ENCODE measurements around a stretch of chr14.

GRCh38 chr14:89290810-89291189, 126.2 kb downstream of the FOXN3 start:
- PRO-cap, 2 experiments: no peak in any of the 2 experiments

GRCh38 chr14:89293391-89293817, 123.6 kb downstream of the FOXN3 start:
- PRO-cap, 2 experiments: no peak in any of the 2 experiments

DNA sequence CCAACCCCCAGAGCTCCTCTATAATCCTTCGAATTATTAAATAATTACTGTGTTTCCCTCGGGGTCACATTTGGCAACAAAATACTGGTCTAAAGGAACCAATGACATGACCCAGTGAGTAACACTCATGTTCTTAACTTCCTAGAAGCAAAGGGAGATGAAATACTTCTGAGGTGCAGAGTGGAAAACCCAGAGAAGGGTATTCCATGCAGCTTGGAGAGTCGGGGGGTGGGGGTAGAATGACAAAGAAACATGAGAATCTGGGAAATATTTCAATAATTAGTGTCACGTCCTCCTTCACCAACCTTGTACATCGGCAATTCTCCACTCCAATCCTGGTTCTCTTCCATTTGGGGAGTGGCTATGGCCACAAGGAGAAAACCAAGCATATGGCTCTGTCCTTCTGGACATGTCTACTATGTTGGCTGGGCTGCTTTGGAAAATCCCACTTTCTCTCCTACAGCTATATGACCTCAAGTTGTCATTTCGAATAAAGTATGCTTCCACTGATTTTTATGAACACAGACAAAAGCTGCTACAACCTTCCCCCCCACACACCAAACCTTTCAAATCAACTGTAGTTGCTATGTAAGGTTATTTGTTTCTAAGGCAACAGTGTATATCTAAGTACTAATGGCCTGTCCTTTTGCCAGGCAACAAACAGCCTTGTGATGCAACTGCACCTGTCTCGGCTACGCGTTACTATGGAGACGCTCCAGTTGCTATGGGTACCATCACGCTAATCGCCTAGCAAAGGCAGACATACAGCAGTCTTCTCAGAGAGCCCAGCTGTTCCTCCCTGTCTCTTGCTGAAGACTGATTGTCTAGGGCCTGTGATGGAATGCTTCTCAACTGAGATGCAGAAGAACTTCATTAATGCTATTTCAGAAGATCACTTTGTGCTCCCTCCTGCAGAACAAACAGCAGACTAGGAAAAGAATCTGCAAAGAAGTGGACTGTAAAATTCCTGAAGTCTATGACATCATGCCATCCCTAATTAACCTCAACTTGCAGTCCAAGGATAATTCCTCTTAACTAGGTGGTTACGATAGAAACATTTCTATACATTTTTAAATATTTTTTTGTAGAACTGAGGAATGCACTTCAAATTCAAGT, 67.8 kb downstream of the FOXN3 start:
- PRO-cap, 2 experiments: no peak in any of the 2 experiments

GRCh38 chr14:89493161-89493463, 76.1 kb upstream of the FOXN3 start:
- PRO-cap, 2 experiments: no peak in any of the 2 experiments

DNA sequence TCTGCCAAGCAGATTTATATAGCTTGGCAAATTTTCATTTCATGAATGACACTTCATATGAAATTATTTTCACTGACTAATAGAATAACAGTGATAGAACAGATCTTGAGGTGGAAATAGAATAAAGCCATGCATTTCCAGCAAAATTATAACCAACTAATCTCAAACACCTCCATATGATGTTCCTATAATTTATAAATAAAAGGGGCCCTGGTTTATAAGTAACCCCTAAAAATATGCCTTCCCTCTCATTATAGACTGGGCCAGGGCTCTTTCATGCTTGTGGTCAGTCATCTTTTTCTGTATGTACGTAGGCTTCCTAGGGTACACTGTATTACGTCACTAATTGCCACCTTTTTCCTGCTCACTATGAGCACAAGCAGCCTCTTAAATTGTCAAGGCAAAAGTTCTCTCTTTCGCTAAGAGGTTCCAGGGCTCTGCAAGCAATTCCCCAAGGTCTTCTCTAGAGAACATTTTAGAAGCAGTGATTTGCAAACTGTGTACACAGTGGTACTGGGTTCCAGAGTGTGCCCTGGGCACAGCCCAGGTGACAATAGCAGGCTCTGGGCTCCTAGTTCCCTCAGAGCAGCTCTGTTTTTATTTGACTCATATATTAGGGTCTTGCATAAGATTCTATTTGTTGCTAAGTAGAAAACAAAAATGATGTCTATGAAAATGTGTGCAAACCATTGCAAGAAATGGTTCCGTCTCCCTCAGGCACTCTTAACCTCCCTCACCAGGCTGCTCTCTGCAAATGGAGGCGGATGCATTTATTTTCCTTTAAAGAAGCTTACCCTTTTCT, 197.3 kb upstream of the FOXN3 start:
- PRO-cap, 2 experiments: no peak in any of the 2 experiments

DNA sequence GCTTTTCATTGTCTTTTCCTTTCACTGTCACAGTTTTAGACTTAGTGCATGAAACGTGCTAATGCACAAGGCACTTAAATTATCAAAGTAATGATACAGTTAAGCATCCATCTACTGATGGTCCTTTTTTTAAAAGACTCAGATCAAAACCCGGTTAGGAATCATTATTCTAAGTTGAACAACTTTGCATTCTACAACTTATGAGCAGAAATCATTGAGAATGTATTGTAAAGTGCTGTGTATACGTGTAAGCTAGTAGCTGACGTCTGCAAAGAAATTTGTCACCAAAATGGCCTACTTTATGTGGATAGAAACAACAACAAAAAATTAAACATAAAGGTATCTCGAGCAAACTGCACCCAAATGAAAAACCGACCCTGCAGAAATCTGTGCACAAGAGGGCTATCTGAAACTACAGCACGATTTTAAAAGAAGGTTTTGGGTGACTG, 200.4 kb upstream of the FOXN3 start:
- PRO-cap, 2 experiments: no peak in any of the 2 experiments

GRCh38 chr14:90278657-90278987, 22.3 kb downstream of the PSMC1 start:
- PRO-cap, 2 experiments: no peak in any of the 2 experiments

DNA sequence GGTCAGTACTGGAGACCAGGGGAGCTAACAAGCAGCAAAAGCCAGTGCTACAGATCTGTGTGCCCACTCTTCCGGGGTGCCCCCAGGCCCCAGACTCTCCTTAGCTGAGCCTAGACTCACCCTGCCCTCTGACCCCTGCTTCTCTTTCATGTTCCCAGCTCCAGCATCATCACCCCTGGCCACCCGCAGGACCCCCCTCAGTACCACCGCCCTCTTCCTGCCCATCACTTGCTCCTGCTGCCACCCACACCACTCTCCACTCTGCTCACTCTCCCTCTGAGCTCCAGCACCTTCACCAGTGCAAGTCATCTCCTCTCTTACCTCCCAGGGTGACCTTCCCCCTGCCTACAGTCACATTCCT, 105.0 kb downstream of the CALM1 start:
- PRO-cap, 2 experiments: no peak in any of the 2 experiments

DNA sequence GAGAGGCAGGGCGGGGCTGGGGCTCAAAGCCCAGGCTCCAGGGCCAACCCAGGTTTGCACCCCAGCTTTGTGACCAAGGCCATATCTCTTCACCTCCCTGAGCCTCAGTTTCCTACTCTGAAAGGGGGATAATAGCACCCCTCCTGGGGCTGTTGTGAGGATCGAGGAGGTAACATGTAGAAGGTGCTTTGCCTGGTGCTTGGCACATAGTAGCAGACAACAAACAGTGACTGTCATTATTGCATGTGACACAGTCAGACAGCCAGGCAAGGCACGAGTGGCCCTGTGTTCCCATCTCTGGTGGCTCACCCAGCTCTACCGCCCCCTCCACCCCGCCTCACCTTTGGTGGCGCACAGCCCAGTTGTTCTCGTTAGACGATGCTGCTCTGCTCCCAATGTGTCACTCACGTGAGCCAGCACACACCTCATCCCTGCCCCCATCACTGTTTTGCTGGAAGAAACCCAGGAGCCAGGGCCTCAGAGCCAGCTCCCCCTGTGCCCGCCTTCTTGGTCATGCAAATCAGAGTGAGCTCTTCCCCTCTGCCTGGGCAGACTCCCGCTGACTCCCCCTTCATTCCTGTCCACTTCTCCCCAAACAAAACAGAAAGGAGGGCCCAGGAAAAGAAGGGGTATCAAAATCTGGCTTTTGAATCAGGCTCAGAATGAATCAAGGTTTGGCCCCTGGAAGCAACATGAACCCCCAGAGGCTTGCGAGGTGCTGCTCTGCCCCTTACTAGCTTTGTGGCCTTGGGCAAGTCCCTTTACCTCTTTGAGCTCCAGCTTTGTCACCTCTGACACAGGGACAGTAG, 113.4 kb downstream of the CALM1 start:
- PRO-cap, 2 experiments: no peak in any of the 2 experiments

DNA sequence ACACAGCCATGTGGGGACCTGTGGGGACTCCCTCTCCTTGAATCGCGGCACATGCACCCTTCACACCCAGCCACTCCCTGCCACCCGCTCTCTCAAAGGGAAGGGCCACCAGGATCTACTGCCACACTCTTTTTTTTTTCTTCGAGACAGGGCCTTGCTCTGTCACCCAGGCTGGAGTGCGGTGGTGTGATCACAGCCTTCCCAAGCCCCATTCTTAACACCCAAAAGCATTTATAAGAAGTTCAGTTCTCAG, 120.8 kb downstream of the CALM1 start:
- PRO-cap, 2 experiments: no peak in any of the 2 experiments

DNA sequence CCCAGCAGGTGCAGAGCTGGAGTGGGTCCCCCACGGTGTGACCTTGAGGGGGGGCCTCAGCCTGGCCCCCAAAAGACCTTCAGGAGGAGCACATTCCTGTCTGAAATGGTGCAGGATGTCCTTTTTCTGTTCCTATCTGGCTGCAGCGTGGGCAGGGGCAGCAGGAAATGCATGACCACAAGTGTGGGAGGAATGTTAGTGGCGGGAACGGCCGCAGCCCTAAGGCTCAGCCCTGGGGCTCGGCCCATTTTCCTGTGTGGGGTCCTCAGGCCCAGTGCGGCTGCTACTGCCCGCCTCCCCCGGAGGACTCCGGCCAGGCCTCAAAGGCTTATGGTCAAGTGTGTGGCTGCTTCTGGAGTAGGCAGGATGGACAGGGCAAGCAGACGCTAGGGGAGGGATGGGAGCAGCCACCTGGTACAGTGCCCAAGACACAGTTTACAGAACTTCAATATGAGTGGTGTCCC, 137.3 kb downstream of the CALM1 start:
- PRO-cap, 2 experiments: no peak in any of the 2 experiments

GRCh38 chr14:90613332-90614096, 202.7 kb downstream of the TTC7B start:
- PRO-cap, 2 experiments: no peak in any of the 2 experiments

DNA sequence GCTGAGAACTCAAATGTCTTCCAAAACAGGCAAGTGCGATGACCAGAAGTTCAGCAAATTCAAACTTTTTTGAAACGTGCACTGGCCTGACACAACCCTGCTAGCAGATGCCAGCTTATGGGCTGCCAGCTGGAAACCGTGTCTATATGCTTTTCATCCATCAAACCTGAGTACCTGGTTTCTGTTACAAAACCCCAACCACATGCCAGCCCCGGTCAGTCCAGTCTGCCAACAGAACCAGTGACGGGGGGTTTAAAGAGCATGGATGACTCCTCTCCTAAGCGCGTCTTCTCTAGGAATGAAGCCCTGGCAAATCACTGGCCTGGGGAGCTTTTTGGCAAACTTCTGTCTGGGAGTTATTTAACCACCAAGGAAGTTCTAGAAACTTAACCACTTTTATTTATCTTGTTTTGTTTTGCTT, 189.6 kb downstream of the TTC7B start:
- PRO-cap, 2 experiments: peak in 1 of 2 experiments; most common minus-strand start position 117 of the sequence (in 1)

DNA sequence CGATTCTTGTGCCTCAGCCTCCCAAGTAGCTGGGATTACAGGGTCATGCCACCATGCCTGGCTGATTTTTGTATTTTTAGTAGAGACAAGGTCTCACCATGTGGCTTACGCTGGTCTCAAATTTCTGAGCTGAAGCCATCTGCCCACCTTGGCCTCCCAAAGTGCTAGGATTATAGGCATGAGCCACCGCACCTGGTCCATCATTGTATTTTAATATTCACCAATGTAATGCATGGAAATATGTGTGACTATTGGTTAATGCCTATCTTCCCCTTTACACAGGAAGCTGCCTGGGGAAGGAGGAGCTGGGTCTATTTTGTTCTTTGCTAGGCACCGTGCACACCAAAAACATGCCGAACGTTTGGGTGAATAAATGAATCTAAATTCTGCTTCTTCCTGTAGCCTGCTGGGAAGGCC, 5.2 kb upstream of the GPR68 start:
- PRO-cap, 2 experiments: no peak in any of the 2 experiments

DNA sequence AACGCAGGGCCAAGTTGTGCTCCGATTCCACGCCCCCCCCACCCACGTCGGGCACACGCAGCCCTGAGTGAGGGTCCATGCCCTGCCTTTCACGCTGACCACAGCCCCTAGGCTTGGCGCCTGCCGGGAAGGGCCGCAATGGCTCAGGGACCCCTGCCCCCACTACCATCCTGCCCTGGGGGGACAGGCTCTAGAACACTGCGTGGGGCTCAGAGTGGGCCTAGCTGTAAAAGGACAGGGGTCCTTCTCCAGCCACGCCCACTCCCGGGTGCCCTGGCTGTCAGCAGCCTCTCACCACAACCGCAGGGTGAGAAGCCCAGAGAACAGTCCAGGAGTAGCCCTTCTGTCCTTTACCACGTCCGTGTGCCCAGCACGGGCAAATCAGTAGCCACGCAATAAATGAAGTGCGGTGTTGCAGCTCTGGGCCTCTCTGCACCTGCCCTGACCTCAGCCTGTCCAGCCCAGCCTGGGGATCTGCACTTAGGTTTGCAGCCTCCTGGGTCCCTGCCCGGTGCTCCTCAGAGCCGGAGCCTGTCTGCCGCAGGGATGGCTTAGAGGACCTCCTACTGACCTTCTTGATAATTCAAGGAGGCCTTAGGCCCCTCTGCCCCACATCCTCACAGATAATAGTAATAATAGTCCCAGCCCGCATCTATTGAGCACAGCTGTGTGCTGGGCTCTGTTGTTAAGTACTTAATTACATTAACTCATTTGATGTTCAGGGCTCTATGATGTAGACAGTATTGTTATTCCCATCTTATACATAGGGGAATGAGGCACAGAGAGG, 9.5 kb upstream of the GPR68 start:
- PRO-cap, 2 experiments: no peak in any of the 2 experiments

GRCh38 chr14:91269087-91269825, 24.8 kb upstream of the GPR68 start:
- PRO-cap, 2 experiments: no peak in any of the 2 experiments

GRCh38 chr14:91286152-91286776, 41.8 kb upstream of the GPR68 start:
- PRO-cap, 2 experiments: no peak in any of the 2 experiments

GRCh38 chr14:91321115-91321378, 76.5 kb upstream of the GPR68 start:
- PRO-cap, 2 experiments: no peak in any of the 2 experiments

DNA sequence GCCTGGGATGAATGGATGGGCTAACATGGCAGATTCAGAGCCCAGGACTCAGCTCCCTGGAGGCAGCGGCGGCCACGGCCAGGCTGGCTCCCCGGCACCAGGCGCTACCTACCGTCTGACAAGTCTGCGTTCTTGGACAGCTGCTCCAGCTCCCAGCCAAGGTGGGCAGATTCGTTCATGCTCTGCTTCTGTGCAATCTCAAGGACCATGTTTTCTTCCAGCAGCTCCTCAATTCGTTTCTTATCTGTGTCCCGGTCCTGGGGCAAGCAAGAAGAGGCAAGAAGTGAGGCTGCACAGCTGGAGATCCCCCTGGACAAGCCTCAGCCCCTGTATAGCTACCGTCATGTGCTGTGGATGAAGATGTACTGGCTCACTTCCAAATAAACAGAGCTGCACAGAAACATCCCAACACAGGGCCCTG, 80.2 kb upstream of the GPR68 start:
- PRO-cap, 2 experiments: no peak in any of the 2 experiments

- PRO-cap, 2 experiments: no peak in any of the 2 experiments
Observed at GRCh38 chr14:91327102-91327596, 82.6 kb upstream of the GPR68 start.

Data from psoas muscle (tissue), 2 donors.